Renal cortical epithelial cell (primary cell): Measurements from ENCODE around the gene C21orf91.

- RRBS: no CpG with 5 or more reads among the region's 5 CpGs
Observed at GRCh38 chr21:17795007-17795657, 24.0 kb downstream of the C21orf91 start.

- RRBS: 1% methylated on average over 44 of the region's 114 CpGs
Observed at GRCh38 chr21:17818531-17819538, at the start of gene C21orf91. TSS of gene C21orf91 (minus strand) at chr21:17819356.

GRCh38 chr21:18857509-18858170 is 454.1 kb upstream of the TMPRSS15 start:
- RRBS: no CpG with 5 or more reads among the region's 16 CpGs

GRCh38 chr21:19345175-19345517 is 941.6 kb upstream of the TMPRSS15 start:
- RRBS: no CpG with 5 or more reads among the region's 1 CpG

DNA sequence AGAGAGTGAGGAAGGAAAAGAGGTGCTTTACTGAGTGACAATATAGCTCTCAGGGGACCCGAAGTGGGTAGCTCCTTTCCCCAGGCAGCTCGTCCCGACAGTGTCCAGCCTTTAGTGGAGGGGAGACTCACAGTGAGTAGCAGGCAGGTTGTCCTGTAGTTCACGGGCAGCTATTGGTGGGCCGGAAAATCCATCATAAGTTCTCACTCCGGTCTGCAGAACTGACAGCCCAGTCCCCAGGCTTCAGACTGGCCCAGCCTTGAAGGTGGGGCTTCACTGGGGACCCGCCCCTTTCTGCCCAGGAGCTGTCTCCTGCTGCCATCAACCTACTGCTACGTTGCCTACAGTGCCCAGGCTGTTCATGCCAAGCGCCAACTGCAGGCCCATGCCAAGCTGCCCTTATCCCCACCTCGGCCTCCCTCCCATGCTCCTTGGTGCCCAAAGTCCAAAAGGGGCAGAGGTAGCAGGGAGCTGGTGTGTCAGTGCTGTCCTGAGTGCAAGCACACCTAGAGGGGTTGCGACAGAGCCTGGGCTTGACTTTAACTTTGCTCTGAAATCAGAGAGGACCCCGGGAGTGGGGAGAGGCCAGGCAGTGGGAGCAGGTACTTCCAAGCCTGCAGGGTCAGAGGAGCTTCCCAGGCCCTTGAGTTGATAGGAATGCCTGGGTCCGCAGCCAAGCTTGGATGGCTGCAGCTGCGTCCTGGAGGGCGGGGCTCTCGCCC is 1144.4 kb upstream of the NCAM2 start:
- RRBS: no CpG with 5 or more reads among the region's 16 CpGs

- RRBS: no CpG with 5 or more reads among the region's 5 CpGs
Observed at GRCh38 chr21:21199190-21199909, 201.1 kb downstream of the NCAM2 start.

DNA sequence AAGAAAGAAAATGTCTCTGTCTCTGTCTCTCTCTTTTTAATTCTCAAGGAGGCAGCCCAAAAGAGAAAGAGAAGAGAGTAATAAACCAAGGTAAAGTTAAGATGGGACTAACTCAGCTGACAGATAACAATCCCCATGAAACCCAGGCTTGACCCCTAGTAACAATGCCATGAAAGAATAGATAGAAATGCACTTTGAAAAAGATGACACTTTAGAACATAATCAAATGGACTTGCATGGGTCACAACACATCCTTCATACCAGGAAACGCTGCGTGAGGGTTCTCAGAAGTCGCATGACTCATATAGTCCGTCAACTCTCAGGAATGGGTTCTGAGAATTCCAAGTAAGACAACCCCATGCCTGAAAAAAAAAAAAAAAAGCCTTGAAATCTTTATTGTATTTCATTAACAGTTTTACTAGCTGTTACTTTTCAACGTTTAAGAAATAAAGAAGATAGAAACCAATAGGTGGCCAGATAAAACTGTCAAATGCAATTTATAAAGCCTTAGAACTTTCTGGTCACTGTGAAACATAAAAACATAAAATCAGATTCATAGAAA is 201.9 kb downstream of the NCAM2 start:
- RRBS: no CpG with 5 or more reads among the region's 5 CpGs

DNA sequence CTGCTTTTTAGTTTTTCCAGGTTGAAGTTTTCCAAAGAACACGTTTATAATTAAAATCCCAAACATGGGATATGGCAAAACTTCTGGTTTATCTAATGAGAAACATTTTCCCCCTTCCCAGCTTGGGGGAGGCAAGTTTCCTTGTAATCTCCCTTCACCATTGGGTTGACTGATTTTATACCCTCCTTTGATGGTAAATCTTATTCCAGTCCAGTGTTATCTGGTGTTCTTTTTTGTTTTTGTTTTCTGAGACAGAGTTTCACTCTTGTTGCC is 280.9 kb downstream of the NCAM2 start:
- RRBS: no CpG with 5 or more reads among the region's 1 CpG

DNA sequence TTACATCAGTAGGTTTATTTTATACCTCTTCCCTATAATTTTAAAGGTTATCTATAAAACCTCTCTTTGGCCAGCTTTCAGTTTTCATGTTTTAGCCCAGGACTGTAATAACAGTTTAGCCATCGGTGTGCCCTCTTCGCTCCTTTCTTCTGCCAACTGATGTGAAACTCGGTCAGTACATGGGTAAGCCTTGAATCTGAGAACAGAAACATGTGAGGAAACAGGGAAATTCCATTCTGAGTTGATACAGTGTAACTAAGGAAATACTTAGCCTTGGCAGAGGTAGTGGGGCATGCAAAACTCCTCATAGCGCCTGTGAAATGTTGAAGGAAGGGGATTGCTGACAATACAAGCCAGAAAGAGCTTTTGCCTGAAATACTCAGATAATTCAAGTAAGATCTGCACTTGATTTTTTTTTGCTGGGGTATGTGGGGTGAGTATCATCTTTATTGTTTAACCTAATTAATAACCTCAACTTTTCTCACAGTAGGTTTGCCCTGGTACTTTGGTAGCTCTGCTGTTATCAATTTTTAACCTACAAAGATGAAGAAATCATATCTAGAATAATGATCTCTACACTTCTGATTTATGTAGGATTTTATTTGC is 465.3 kb downstream of the NCAM2 start:
- RRBS: no CpG with 5 or more reads among the region's 4 CpGs

- RRBS: no CpG with 5 or more reads among the region's 4 CpGs
Observed at GRCh38 chr21:22200559-22201096, 1202.4 kb downstream of the NCAM2 start.

GRCh38 chr21:25424658-25424927 is 182.7 kb downstream of the MRPL39 start:
- RRBS: no CpG with 5 or more reads among the region's 1 CpG

DNA sequence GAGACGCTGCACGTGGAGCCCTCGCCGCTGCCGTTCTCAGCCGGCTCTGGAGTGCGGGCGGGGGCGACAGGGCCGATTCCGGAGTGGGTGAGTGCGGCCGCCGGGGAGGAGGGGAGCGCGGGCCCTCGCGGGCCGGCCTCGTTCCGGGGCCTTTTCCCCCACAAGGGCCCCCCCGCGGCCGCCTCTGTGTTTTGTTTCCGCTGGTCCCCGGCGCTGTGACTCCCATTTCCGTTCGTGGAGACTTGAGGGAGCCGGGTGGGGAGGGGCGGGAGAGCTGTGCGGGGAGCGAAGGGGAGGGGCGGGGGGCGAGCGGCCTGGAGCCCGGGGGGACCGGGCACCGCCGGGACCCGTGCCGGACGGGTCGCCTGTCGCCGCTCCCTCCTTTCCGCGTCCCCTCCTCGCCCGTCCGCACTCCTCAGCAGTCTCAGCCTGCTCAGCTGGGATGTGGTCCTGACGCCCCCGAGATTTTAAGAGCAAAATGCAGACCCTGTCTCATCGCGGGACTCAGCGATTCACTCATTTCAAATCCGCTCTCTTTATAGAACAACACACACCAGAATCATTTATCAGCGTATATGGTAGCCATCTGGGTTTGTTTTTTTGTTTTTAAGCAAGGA is 828 bp downstream of the GABPA start:
- RRBS: 2% methylated on average over 21 of the region's 58 CpGs

DNA sequence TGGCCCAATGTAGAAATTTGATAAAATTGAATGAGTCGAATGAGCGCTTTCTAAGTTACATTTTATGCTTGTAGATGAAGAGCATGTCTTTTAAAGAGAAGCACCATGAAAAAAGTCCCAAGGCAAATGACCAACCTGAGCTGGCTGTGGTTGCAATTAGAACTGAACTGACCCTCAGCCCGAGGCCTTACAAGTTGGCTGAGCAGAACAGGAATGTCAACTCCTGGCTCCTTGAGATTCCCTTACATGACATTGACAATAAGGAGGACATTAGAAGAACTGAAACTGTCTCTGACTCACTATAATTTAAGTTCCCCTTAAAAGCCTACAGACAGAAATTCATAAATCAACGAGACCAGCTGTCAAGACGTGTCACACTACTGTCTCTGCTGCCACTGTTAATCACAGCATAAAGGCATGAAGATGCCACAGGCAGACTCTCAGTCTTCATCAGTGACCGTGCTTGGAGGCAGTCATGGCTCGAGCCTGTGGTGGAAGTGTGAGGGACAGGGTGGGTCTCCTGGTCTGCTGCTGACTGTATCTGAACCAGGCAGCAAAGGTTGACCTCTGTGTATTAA is 168.8 kb downstream of the GABPA start:
- RRBS: no CpG with 5 or more reads among the region's 7 CpGs

- RRBS: no CpG with 5 or more reads among the region's 8 CpGs
Observed at GRCh38 chr21:25960287-25961776, 209.7 kb downstream of the APP start.

DNA sequence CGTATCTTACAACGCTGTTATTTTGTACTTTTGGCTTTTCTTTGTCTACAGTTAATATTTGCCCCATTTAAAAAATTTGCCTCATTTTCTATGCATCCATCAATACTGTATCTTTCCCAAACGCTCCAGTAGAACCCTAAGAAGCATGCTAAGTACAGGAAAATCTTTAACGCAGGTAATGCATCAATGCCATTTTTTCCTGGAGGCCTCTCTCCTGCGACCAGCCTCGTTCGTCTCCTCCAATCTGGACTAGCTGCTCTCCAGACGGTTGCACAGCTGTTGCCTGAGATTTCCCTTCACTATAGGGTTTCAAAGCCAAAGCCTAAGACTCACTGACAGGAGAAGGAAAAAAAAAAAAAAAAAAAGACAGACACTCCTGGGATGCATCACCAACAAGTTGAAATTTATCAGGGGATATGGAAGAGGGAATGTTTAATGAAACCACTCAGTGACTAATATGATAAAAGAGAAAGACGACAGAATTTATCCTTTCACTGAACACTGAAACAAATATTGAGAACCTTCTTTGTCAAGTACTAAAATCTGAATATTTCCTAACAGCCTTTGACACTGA is 93.1 kb downstream of the APP start:
- RRBS: no CpG with 5 or more reads among the region's 9 CpGs

- RRBS: no CpG with 5 or more reads among the region's 3 CpGs
Observed at GRCh38 chr21:26801469-26802087, 43.6 kb downstream of the ADAMTS1 start.

DNA sequence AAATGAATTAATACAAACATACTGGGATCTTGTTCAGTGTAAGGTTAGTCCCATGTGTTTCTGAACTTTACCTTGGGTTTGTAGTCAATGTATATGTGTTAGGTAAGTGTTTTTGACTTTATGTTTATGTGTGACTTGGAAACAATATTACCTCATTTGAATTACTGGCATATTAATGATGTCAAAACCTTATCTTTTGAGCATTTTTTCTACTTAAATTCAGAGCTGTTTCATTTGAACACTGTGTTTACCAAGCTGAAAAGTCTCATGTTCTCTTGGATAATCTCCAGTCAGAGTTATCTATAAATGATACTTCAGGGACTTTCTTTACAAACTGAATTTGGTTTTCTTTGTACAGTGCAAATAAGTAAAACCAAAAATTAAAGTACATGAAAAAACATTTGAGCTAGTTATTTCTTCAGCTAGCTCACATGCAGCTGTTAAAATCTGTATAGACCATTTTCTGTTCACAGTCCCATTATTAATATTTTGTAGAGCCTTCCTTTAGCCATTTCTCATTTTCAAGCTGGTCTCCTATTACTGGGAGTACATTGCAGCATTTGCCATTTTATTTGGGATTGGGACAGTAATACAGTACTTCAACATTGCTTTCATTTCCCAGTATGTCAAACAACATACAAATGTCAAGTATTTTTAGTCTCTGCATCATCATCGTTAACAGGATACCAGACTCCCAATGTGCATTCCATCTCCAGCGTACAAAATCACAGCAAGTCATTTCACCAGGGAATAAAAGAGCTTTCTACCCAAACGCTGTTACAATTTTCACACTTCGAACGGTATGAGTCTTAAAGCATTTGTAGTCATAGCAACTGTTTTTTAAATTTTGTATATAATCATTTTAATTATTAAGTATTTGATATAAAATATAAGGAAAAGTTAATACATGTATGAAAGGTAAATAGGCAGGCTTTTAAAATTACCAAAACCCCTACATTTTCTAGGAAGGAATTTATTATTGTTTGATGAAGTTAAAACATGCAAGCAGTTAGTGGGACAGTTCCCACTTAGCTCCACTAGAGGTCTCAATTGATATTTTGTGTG is 29.7 kb downstream of the ADAMTS1 start:
- RRBS: no CpG with 5 or more reads among the region's 5 CpGs

GRCh38 chr21:28376131-28376929 is 508.8 kb downstream of the N6AMT1 start:
- RRBS: no CpG with 5 or more reads among the region's 7 CpGs